ENCODE results near the genes PCNX4 and SIX4.

DNA sequence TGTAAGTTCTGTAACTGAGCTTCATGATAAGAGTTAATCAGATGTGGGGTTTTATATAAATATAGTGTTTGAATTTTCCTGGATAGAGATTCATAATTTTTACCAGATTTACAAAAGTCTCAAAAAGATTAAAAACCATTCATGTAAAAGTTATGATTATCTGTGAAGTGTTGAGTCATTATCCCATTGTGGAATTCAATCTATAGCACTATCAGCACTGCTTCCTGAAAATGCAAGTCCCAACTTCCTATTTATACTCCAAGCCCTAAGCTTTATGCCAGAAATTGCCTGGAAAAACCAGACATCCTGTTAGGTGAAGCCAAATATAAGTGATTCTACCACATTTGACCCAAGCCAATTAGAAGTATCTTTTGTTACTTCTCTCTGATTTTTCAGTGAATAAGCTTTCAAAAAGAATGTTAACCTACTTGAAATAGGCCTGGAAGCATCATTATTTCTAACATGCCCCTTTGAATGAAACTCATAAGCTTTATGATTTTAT is 129.1 kb downstream of the GPR135 start:
- RAMPAGE, long total RNA: no peak
PRO-cap:
- standard: no peak
- CoPRO, capped RNA only, 2 experiments: no peak in any of the 2 experiments
- CoPRO, capped and uncapped RNA, 2 experiments: no peak in any of the 2 experiments
- CoPRO, uncapped RNA only, 2 experiments: no peak in any of the 2 experiments
CAGE:
- cytosol, long polyA plus RNA: no peak
- long polyA plus RNA: no peak
- nucleolus, long total RNA: no peak
- nucleus, long polyA plus RNA: no peak

- RAMPAGE, long total RNA: start-site peak on the plus strand at chr14:60091919-60092035, 52 and 26 reads in 2 replicates; start-site peak on the plus strand at chr14:60092102-60092207, 125 and 113 reads in 2 replicates
- RRBS: 2% methylated on average over 36 of the region's 93 CpGs
PRO-cap:
- standard: bidirectional peak, plus-strand start at chr14:60091923, minus-strand start at chr14:60091826; bidirectional peak, plus-strand start at chr14:60092197, minus-strand start at chr14:60092183; bidirectional peak, plus-strand start at chr14:60092759, minus-strand start at chr14:60092468
- CoPRO, capped RNA only, 2 experiments: peak in 2 of 2 experiments; most common plus-strand start chr14:60091925 (in 1); most common minus-strand start chr14:60091826 (in 2)
- CoPRO, capped and uncapped RNA, 2 experiments: peak in 2 of 2 experiments; most common plus-strand start chr14:60091925 (in 1); most common minus-strand start chr14:60091826 (in 2)
- CoPRO, uncapped RNA only, 2 experiments: peak in 1 of 2 experiments; most common plus-strand start chr14:60092019 (in 1); most common minus-strand start chr14:60091826 (in 1)
CAGE:
- cytosol, long polyA plus RNA: start-site peak on the plus strand at chr14:60091912-60092008, 55 and 69 reads in 2 replicates; start-site peak on the plus strand at chr14:60092129-60092217, 34 and 59 reads in 2 replicates
- long polyA plus RNA: start-site peak on the plus strand at chr14:60091914-60092006, 74 and 47 reads in 2 replicates; start-site peak on the plus strand at chr14:60092129-60092207, 32 and 21 reads in 2 replicates
- nucleolus, long total RNA: no peak
- nucleus, long polyA plus RNA: start-site peak on the plus strand at chr14:60091914-60092012, 157 and 196 reads in 2 replicates; start-site peak on the plus strand at chr14:60092126-60092207, 52 and 60 reads in 2 replicates
Measured at GRCh38 chr14:60091491-60092595, at the start of gene PCNX4. Gene PCNX4 (plus strand): TSS chr14:60091923.

- RAMPAGE, long total RNA: no peak
- RRBS: no CpG with 5 or more reads among the region's 2 CpGs
PRO-cap:
- standard: no peak
- CoPRO, capped RNA only, 2 experiments: no peak in any of the 2 experiments
- CoPRO, capped and uncapped RNA, 2 experiments: no peak in any of the 2 experiments
- CoPRO, uncapped RNA only, 2 experiments: no peak in any of the 2 experiments
CAGE:
- cytosol, long polyA plus RNA: no peak
- long polyA plus RNA: no peak
- nucleolus, long total RNA: no peak
- nucleus, long polyA plus RNA: no peak
Measured at GRCh38 chr14:60161338-60162082, 3.7 kb downstream of the DHRS7 start.

- RAMPAGE, long total RNA: no peak
- RRBS: no CpG with 5 or more reads among the region's 31 CpGs
PRO-cap:
- standard: bidirectional peak, plus-strand start at chr14:60164841, minus-strand start at chr14:60164758
- CoPRO, capped RNA only, 2 experiments: peak in 2 of 2 experiments; most common plus-strand start chr14:60164841 (in 2); most common minus-strand start chr14:60164758 (in 1)
- CoPRO, capped and uncapped RNA, 2 experiments: peak in 1 of 2 experiments; most common plus-strand start chr14:60164841 (in 1); most common minus-strand start chr14:60164758 (in 1)
- CoPRO, uncapped RNA only, 2 experiments: peak in 1 of 2 experiments; most common plus-strand start chr14:60164841 (in 1); most common minus-strand start chr14:60164619 (in 1)
CAGE:
- cytosol, long polyA plus RNA: no peak
- long polyA plus RNA: no peak
- nucleolus, long total RNA: no peak
- nucleus, long polyA plus RNA: no peak
Measured at GRCh38 chr14:60164251-60165163, 691 bp downstream of the DHRS7 start.

DNA sequence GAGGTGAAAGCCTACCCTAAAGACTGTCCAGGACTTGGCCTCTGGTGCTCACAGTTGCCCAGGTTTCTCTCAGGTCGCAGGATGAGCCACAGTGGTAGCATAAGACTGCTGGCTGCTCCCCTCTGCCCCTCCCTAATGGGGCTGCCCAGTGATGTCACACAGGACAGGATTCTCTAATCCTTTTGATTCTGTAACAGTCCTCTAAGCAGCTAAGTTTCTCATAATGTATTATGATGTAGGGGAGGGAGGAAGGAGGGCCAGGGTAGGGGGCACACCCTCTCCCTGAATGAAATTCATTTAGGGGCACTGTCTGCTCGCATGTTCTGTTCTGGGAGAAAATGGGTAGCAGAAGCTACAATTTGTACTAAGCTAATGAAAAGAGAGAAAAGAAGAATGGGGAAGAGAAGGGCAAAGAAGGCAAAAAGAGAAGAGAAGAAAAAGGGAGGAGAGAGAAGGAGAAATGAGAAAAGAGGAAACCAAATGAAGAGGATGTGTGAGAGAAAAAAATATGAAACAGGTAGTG is 3.4 kb upstream of the PPM1A start:
- RAMPAGE, long total RNA: no peak
- RRBS: no CpG with 5 or more reads among the region's 2 CpGs
PRO-cap:
- standard: no peak
- CoPRO, capped RNA only, 2 experiments: no peak in any of the 2 experiments
- CoPRO, capped and uncapped RNA, 2 experiments: no peak in any of the 2 experiments
- CoPRO, uncapped RNA only, 2 experiments: no peak in any of the 2 experiments
CAGE:
- cytosol, long polyA plus RNA: no peak
- long polyA plus RNA: no peak
- nucleolus, long total RNA: no peak
- nucleus, long polyA plus RNA: no peak

GRCh38 chr14:60248276-60248921 is 622 bp upstream of the PPM1A start:
- RAMPAGE, long total RNA: no peak
- RRBS: 2% methylated on average over 7 of the region's 34 CpGs
PRO-cap:
- standard: no peak
- CoPRO, capped RNA only, 2 experiments: no peak in any of the 2 experiments
- CoPRO, capped and uncapped RNA, 2 experiments: no peak in any of the 2 experiments
- CoPRO, uncapped RNA only, 2 experiments: peak in 1 of 2 experiments; most common plus-strand start chr14:60248610 (in 1); most common minus-strand start chr14:60248484 (in 1)
CAGE:
- cytosol, long polyA plus RNA: no peak
- long polyA plus RNA: no peak
- nucleolus, long total RNA: no peak
- nucleus, long polyA plus RNA: no peak

GRCh38 chr14:60248922-60249194 is 163 bp upstream of the PPM1A start:
- RAMPAGE, long total RNA: no peak
- RRBS: no CpG with 5 or more reads among the region's 32 CpGs
PRO-cap:
- standard: bidirectional peak, plus-strand start at chr14:60249221, minus-strand start at chr14:60248983
- CoPRO, capped RNA only, 2 experiments: peak in 2 of 2 experiments; most common minus-strand start chr14:60248983 (in 1)
- CoPRO, capped and uncapped RNA, 2 experiments: peak in 2 of 2 experiments; most common minus-strand start chr14:60248983 (in 1)
- CoPRO, uncapped RNA only, 2 experiments: peak in 1 of 2 experiments; most common minus-strand start chr14:60248966 (in 1)
CAGE:
- cytosol, long polyA plus RNA: no peak
- long polyA plus RNA: no peak
- nucleolus, long total RNA: no peak
- nucleus, long polyA plus RNA: no peak

GRCh38 chr14:60330861-60331549 is 82.0 kb downstream of the PPM1A start:
- RAMPAGE, long total RNA: no peak
- RRBS: no CpG with 5 or more reads among the region's 13 CpGs
PRO-cap:
- standard: bidirectional peak, plus-strand start at chr14:60331394, minus-strand start at chr14:60331290
- CoPRO, capped RNA only, 2 experiments: peak in 1 of 2 experiments; most common plus-strand start chr14:60331350 (in 1); most common minus-strand start chr14:60331093 (in 1)
- CoPRO, capped and uncapped RNA, 2 experiments: no peak in any of the 2 experiments
- CoPRO, uncapped RNA only, 2 experiments: no peak in any of the 2 experiments
CAGE:
- cytosol, long polyA plus RNA: no peak
- long polyA plus RNA: no peak
- nucleolus, long total RNA: no peak
- nucleus, long polyA plus RNA: no peak

DNA sequence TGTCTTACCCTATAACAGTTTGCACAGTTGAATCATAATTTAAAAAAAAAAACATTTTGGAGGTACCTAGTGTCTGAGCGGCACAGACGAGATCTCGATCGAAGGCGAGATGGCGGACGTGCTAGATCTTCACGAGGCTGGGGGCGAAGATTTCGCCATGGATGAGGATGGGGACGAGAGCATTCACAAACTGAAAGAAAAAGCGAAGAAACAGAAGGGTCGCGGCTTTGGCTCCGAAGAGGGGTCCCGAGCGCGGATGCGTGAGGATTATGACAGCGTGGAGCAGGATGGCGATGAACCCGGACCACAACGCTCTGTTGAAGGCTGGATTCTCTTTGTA is 88.2 kb downstream of the C14orf39 start:
- RAMPAGE, long total RNA: no peak
- RRBS: no CpG with 5 or more reads among the region's 23 CpGs
PRO-cap:
- standard: no peak
- CoPRO, capped RNA only, 2 experiments: no peak in any of the 2 experiments
- CoPRO, capped and uncapped RNA, 2 experiments: no peak in any of the 2 experiments
- CoPRO, uncapped RNA only, 2 experiments: no peak in any of the 2 experiments
CAGE:
- cytosol, long polyA plus RNA: no peak
- long polyA plus RNA: no peak
- nucleolus, long total RNA: no peak
- nucleus, long polyA plus RNA: no peak

GRCh38 chr14:60637631-60638545 is 11.4 kb downstream of the SIX1 start:
- RAMPAGE, long total RNA: no peak
- RRBS: 69% methylated on average over 9 of the region's 45 CpGs
PRO-cap:
- standard: no peak
- CoPRO, capped RNA only, 2 experiments: no peak in any of the 2 experiments
- CoPRO, capped and uncapped RNA, 2 experiments: no peak in any of the 2 experiments
- CoPRO, uncapped RNA only, 2 experiments: no peak in any of the 2 experiments
CAGE:
- cytosol, long polyA plus RNA: no peak
- long polyA plus RNA: no peak
- nucleolus, long total RNA: no peak
- nucleus, long polyA plus RNA: no peak

GRCh38 chr14:60723975-60724807 is at the start of gene SIX4:
Gene SIX4 (minus strand): TSS chr14:60724351.
- RAMPAGE, long total RNA: start-site peak on the minus strand at chr14:60724305-60724340, 59 and 30 reads in 2 replicates
- RRBS: 3% methylated on average over 8 of the region's 31 CpGs
PRO-cap:
- standard: bidirectional peak, plus-strand start at chr14:60724483, minus-strand start at chr14:60724327
- CoPRO, capped RNA only, 2 experiments: peak in 2 of 2 experiments; most common plus-strand start chr14:60724350 (in 1); most common minus-strand start chr14:60724351 (in 2)
- CoPRO, capped and uncapped RNA, 2 experiments: peak in 1 of 2 experiments; most common plus-strand start chr14:60724393 (in 1); most common minus-strand start chr14:60724316 (in 1)
- CoPRO, uncapped RNA only, 2 experiments: no peak in any of the 2 experiments
CAGE:
- cytosol, long polyA plus RNA: start-site peak on the minus strand at chr14:60724305-60724367, 86 and 45 reads in 2 replicates
- long polyA plus RNA: no peak
- nucleolus, long total RNA: no peak
- nucleus, long polyA plus RNA: no peak

GRCh38 chr14:60980646-60980893 is 309 bp downstream of the TRMT5 start:
- RAMPAGE, long total RNA: no peak
- RRBS: no CpG with 5 or more reads among the region's 8 CpGs
PRO-cap:
- standard: no peak
- CoPRO, capped RNA only, 2 experiments: no peak in any of the 2 experiments
- CoPRO, capped and uncapped RNA, 2 experiments: no peak in any of the 2 experiments
- CoPRO, uncapped RNA only, 2 experiments: no peak in any of the 2 experiments
CAGE:
- cytosol, long polyA plus RNA: no peak
- long polyA plus RNA: no peak
- nucleolus, long total RNA: no peak
- nucleus, long polyA plus RNA: no peak

GRCh38 chr14:61147289-61147944 is 133.7 kb downstream of the TMEM30B start:
- RAMPAGE, long total RNA: no peak
- RRBS: 36% methylated on average over 2 of the region's 10 CpGs
PRO-cap:
- standard: no peak
- CoPRO, capped RNA only, 2 experiments: no peak in any of the 2 experiments
- CoPRO, capped and uncapped RNA, 2 experiments: no peak in any of the 2 experiments
- CoPRO, uncapped RNA only, 2 experiments: no peak in any of the 2 experiments
CAGE:
- cytosol, long polyA plus RNA: no peak
- long polyA plus RNA: no peak
- nucleolus, long total RNA: no peak
- nucleus, long polyA plus RNA: no peak

- RAMPAGE, long total RNA: no peak
- RRBS: no CpG with 5 or more reads among the region's 3 CpGs
PRO-cap:
- standard: no peak
- CoPRO, capped RNA only, 2 experiments: no peak in any of the 2 experiments
- CoPRO, capped and uncapped RNA, 2 experiments: no peak in any of the 2 experiments
- CoPRO, uncapped RNA only, 2 experiments: no peak in any of the 2 experiments
CAGE:
- cytosol, long polyA plus RNA: no peak
- long polyA plus RNA: no peak
- nucleolus, long total RNA: no peak
- nucleus, long polyA plus RNA: no peak
Measured at GRCh38 chr14:61277852-61278144, 3.3 kb downstream of the TMEM30B start.

- RAMPAGE, long total RNA: no peak
- RRBS: no CpG with 5 or more reads among the region's 1 CpG
PRO-cap:
- standard: no peak
- CoPRO, capped RNA only, 2 experiments: no peak in any of the 2 experiments
- CoPRO, capped and uncapped RNA, 2 experiments: no peak in any of the 2 experiments
- CoPRO, uncapped RNA only, 2 experiments: no peak in any of the 2 experiments
CAGE:
- cytosol, long polyA plus RNA: no peak
- long polyA plus RNA: no peak
- nucleolus, long total RNA: no peak
- nucleus, long polyA plus RNA: no peak
Measured at GRCh38 chr14:61512011-61512402, 183.3 kb upstream of the HIF1A start.

- RAMPAGE, long total RNA: no peak
- RRBS: no CpG with 5 or more reads among the region's 5 CpGs
PRO-cap:
- standard: no peak
- CoPRO, capped RNA only, 2 experiments: no peak in any of the 2 experiments
- CoPRO, capped and uncapped RNA, 2 experiments: no peak in any of the 2 experiments
- CoPRO, uncapped RNA only, 2 experiments: no peak in any of the 2 experiments
CAGE:
- cytosol, long polyA plus RNA: no peak
- long polyA plus RNA: no peak
- nucleolus, long total RNA: no peak
- nucleus, long polyA plus RNA: no peak
Measured at GRCh38 chr14:61526899-61527640, 168.2 kb upstream of the HIF1A start.

DNA sequence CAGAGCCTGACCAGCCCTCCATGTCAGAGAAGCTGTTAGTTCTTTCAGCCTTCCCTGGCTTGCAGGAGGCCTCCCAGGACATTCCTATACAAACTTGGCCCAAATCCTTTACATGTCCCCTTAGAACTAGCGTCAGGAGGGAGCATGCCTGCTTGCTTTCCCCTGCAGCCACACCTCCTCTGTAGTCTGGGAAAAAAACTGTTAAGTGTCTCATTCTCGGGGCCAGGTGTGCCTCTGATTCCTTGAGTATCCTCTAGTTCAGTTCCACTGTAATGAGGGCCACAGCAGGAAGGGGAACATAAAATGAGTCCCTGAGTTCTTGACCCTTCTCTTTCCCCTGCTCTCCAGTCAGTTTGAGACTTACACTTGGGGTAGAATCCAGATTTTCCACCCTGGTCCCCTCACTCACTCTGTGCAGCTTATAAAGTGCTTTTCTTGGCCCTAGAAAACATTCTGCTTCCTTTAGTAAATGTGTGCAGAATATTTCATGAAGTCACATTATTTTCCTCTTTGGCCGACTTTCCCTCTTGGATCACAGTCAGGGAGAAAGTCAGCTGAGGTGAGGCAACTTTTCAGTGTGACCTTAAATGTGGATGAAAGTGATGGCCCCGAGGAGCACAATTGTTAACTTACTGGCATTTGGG is 152.1 kb upstream of the HIF1A start:
- RAMPAGE, long total RNA: no peak
- RRBS: no CpG with 5 or more reads among the region's 4 CpGs
PRO-cap:
- standard: no peak
- CoPRO, capped RNA only, 2 experiments: no peak in any of the 2 experiments
- CoPRO, capped and uncapped RNA, 2 experiments: no peak in any of the 2 experiments
- CoPRO, uncapped RNA only, 2 experiments: no peak in any of the 2 experiments
CAGE:
- cytosol, long polyA plus RNA: no peak
- long polyA plus RNA: no peak
- nucleolus, long total RNA: no peak
- nucleus, long polyA plus RNA: no peak

- RAMPAGE, long total RNA: no peak
- RRBS: no CpG with 5 or more reads among the region's 2 CpGs
PRO-cap:
- standard: no peak
- CoPRO, capped RNA only, 2 experiments: no peak in any of the 2 experiments
- CoPRO, capped and uncapped RNA, 2 experiments: no peak in any of the 2 experiments
- CoPRO, uncapped RNA only, 2 experiments: no peak in any of the 2 experiments
CAGE:
- cytosol, long polyA plus RNA: no peak
- long polyA plus RNA: no peak
- nucleolus, long total RNA: no peak
- nucleus, long polyA plus RNA: no peak
Measured at GRCh38 chr14:61566450-61567138, 128.7 kb upstream of the HIF1A start.

Measured in K562 (cell line).